ENCODE measurements around a stretch of chr9.

DNA sequence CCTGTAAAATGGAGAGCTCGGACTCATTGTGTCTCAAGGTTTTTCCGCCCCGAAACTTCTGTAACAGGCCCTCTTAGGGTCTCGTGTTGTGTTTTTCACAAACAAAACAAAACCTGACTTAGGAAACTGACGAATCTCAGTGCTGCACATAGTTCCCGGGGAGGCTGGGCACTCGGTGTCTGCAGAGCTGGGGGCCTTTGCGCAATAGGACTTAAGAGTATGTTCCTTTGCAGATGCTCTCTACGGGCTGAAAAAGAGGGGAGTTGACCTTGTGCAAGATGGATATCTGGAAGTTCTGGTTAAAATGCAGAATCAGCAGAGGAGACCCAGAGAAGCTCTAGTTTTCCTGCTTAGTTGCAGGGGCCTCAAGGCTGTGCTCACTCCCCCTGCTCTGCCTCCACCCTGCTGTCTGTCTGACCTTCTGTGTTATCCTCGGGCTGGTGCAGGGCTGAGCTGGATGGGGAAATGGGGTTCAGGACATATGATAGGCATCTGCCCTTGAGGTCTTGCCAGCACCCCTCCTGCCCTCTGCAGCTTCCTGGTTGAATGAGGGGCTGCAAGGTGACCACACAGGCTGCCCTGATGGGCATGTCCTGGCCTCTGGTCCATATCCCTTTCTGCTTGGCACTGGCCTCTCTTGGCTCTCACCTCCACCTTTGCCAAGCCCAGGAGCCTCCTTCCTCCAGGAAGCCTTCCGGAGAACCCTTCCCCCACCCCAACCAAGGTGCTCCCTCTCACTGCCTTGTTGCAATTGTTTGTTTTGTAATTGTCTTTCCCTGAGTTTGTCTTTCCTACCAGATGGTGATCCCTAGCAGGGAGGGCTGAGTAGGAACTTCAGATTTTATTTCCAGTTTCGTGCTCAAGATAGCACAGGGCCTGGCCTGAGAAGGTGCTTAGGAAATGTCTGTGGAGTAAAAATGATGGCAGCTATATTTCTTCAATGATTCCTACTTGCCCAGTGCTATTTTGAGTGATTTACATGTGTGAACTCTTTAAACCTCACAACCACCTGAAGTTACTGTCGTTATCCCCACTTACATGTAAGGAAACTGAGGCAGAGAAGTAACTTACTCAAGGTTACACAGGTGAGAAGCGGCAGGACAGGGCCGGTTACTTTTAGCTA lies 1.3 kb downstream of the TMEM268 start:
- RRBS, result no CpG with 5 or more reads among the region's 15 CpGs

DNA sequence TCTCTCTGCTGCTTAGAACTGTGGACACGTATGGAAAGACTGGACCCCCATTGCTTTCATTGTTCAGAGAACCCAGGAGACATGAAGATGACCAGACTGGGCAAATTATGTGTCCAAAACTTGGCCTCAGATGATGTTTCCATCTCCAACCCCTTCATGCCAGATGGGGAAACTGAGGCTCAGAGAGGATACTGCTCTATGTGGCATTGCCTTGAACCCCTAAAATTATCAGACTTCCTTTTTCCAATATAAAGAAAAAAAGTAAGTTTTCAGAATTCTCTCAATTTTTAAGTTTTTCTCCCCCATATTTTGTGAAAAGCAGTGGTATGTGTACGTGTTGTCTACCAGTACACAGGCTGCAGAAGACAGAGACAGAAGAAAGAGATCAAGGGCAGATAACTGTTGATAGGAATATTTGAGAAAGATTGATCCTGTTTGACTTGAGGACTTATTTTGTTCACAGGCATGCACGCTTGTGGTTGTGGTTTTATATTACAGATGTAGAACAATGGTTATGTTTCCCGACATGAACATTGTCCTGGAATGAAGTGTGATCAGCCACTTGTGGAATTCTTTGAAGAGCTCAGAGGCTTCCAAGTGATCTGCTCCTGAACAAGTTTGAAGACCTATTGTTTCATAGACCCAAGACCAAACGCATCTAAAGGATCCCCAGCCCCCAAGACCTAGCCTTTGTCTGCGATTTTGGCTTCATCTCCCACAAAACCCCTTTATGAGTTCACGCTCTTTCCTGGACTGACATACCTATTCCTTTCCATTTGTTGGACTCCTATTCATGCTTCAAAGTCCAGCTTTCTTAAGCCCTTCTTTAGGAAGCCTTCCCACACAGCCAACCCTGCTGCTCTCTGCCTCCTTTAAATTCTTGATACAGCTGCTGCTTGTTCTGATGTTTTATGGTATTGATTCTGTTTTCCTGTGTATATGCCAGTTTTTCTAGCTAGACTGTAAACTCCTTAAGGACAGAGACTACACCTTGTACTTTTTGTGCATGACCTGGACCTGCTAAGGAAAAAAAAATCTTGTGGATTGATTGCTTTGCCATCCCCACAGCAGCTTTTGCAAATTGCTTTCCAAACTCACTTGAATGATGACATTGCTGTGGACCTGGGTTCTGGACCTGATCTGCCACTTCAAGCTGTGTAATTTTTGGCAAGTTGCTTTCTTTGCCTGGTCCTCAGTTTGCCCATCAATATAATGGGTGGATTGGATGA lies 13.6 kb downstream of the TEX53 start:
- RRBS, result no CpG with 5 or more reads among the region's 7 CpGs

GRCh38 chr9:114955225-114955628 lies 24.8 kb upstream of the TNFSF8 start:
- RRBS, result no CpG with 5 or more reads among the region's 4 CpGs

- RRBS, result no CpG with 5 or more reads among the region's 17 CpGs
Observed at GRCh38 chr9:115035823-115036710, 81.9 kb downstream of the TNC start.

- RRBS, result no CpG with 5 or more reads among the region's 2 CpGs
Observed at GRCh38 chr9:115203088-115203779, 85.3 kb upstream of the TNC start.

DNA sequence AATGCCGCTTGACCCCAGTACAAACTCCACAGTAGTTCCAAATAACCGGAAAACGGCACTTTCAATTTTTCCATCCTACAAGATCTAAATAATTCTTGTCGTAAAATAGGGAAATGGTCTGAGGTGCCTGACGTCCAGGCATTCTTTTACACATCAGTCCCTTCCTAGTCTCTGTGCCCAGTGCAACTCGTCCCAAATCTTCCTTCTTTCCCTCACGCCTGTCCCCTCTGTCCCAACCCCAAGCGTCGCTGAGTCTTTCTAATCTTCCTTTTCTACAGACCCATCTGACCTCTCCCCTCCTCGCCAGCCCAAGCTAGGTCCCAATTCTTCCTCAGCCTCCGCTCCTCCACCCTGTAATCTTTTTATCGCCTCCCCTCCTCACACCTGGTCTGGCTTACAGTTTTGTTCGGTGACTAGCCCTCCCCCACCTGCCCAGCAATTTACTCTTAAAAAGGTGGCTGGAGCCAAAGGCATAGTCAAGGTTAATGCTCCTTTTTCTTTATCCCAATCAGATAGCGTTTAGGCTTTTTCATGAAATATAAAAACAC lies 356.9 kb upstream of the TNC start:
- RRBS, result no CpG with 5 or more reads among the region's 14 CpGs

DNA sequence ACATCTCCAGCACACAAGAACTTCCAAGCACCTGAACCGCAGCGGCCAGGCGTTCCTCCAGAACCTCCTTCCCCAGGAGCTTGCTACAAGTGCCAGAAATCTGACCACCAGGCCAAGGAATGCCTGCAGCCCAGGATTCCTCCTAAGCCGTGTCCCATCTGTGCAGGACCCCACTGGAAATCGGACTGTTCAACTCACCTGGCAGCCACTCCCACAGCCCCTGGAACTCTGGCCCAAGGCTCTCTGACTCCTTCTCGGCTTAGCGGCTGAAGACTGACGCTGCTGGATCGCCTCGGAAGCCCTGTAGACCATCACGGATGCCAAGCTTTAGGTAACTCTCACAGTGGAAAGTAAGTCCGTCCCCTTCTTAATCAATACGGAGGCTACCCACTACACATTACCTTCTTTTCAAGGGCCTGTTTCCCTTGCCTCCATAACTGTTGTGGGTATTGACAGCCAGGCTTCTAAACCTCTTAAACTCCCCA lies 357.6 kb upstream of the TNC start:
- RRBS, result no CpG with 5 or more reads among the region's 13 CpGs

DNA sequence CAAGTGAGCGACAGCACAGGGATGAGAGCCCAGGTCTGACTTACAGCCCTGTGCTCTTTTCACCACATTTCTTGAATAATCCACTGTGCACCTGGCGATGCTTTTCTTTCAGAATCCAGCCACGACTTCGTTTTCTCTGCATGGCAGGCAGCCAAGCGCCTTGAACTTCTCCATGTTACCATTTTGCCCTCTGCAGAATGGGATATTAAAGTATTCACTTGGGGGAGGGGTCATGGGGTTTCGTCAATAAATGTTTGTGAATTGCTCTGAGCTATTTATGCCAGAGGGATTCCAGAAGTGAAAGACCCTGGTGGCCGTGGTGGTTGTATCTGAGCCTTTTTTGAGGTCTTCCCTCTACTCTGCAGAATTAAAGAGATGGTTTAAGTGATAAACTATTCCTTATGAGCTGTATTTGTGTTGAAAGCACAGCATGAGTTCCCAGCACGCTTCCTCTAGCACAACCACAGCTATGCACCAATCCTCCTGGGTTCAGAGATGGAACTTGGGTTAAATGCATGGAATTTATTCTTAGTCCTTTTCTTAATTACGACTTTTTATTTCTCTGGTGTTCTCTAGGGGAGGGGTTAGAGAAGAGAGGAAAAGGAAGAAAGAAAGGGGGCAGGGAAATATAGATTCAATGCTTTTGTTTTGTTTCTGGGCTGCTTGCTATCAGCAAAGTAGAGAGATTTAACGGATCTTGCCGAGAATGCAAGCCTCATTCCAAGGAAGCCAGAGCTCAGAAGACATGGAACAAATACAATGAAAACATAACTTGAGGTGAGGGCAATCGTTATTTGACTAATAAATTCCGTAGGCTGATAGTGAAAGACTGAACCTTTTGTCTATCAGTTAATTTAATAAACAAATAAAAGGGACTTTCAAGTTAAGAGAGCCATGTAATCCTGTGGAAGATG lies 478.3 kb upstream of the TNC start:
- RRBS, result no CpG with 5 or more reads among the region's 13 CpGs

DNA sequence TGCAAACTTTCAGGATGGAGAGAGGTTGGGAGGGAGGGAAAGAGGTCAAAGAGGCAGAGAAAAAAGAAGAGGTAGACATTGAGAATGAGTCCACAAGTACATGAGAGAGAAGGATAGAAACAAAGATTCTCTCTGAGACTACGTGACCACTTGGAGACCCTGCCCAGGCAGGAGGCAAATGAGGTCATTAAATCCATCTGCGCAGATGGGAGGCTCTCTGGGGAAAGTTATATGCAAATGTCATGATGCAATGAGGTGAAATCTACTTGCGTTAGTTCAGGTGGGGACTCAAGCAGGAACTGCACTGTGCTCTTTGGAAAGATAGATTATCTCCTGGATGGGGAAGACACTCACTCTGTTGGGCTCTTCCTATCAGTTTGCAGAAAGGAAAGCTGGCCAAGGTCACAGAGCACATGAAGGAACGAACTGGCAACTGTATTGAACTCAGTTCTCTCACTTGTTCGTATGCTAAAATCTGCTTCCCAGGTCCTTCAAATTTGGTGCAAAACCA lies 241.7 kb downstream of the PAPPA start:
- RRBS, result no CpG with 5 or more reads among the region's 5 CpGs

GRCh38 chr9:116547378-116547783 lies 139.7 kb upstream of the TRIM32 start:
- RRBS, result no CpG with 5 or more reads among the region's 2 CpGs

DNA sequence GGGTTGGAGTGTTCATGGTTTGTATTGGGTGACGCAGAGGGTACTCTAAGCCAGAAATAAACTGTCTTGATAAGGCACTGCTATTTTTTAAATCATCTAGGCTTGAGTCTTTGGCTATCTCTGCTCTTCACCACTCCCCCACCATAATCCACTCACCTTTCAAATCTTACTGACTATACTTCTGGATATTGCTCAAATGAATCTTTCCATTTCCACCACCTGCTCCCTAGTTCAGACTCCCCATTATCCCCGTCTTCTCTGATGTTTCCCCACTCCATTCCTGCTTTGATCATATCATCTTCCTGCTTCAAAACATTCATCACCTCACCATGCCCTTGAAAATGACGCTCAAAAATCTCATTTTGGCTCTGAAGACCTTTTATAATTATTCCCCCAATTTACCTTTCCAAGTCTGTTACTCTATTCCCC lies 8.7 kb downstream of the TRIM32 start:
- RRBS, result no CpG with 5 or more reads among the region's 3 CpGs

GRCh38 chr9:117400248-117400953 lies 14.5 kb downstream of the ASTN2 start:
- RRBS, result no CpG with 5 or more reads among the region's 5 CpGs

DNA sequence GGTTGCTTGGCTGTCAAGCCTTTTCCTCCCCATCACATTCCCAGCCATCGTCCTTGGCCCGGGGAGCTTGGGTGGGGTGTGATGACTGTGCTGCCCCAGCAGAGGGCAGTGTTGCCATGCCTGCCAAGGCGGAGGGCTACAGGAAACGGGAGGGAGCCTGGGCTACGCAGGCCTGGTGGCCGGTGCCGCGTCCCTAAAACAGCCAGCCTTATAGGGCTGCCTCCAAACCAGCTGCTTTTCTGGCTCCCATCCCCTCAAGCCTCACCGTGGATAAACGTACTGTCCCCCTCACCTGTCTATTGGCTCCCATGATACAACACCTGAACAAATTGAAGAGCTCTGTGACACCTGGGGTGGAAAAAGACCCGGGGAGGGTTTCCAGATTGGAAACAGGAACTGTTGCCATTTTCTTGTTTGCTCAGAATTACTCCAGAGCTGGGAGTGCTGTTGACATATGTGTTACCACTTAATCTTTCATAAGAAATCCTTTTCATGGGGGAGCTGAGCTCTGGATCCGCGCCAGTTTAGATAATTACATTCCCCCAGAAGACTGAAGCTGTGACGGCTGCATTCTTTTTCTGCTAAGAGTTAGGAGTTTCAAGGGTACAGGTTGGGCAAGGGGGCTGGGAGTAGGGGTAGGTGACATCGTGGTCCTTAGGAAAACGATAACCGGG lies 72.9 kb upstream of the ASTN2 start:
- RRBS, result no CpG with 5 or more reads among the region's 17 CpGs

GRCh38 chr9:117516514-117517332 lies 101.9 kb upstream of the ASTN2 start:
- RRBS, result no CpG with 5 or more reads among the region's 4 CpGs

DNA sequence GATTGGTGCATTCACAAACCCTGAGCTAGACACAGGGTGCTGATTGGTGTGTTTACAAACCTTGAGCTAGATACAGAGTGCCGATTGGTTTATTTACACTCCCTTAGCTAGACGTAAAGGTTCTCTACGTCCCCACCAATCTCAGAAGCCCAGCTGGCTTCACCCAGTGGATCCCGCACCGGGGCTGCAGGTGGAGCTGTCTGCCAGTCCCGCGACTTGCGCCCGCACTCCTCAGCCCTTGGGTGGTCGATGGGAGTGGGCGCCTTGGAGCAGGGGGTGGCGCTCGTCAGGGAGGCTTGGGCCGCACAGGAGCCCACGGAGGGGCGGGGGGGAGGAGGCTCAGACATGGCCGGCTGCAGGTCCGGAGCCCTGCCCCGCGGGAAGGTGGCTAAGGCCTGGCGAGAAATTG lies 61.7 kb upstream of the TLR4 start:
- RRBS, result no CpG with 5 or more reads among the region's 21 CpGs

DNA sequence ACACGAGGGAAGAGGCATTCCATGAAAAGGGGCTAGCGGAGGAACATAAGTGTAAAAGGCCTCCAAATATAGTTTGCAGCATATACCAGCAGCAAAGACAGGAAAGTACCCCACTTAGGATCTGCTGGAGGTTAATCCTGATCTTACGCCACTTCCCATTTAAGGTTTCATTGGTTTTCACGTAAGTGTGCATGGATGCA lies 59.7 kb upstream of the TLR4 start:
- RRBS, result no CpG with 5 or more reads among the region's 4 CpGs

DNA sequence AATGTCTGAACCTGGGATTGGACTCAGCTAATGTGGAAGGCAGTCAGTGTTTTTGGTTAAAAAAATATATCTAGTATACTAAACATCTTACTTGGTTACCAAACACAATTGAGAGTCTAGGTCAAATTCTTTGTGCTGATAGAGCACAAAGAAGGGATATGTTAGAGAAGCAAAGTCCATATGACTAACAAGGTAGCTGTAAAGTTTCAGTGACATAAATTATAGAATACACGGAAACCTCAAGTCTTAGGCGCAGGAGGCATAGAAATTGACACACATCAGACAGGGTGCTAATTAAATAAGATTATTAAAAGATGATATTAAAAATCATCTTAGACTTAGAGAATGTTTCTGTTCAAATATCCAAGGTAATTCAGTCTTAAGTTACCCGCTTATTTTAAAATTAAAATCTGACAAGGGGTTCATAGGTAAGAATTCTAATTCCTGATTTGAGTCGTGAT lies 718.4 kb downstream of the TLR4 start:
- RRBS, result no CpG with 5 or more reads among the region's 4 CpGs

DNA sequence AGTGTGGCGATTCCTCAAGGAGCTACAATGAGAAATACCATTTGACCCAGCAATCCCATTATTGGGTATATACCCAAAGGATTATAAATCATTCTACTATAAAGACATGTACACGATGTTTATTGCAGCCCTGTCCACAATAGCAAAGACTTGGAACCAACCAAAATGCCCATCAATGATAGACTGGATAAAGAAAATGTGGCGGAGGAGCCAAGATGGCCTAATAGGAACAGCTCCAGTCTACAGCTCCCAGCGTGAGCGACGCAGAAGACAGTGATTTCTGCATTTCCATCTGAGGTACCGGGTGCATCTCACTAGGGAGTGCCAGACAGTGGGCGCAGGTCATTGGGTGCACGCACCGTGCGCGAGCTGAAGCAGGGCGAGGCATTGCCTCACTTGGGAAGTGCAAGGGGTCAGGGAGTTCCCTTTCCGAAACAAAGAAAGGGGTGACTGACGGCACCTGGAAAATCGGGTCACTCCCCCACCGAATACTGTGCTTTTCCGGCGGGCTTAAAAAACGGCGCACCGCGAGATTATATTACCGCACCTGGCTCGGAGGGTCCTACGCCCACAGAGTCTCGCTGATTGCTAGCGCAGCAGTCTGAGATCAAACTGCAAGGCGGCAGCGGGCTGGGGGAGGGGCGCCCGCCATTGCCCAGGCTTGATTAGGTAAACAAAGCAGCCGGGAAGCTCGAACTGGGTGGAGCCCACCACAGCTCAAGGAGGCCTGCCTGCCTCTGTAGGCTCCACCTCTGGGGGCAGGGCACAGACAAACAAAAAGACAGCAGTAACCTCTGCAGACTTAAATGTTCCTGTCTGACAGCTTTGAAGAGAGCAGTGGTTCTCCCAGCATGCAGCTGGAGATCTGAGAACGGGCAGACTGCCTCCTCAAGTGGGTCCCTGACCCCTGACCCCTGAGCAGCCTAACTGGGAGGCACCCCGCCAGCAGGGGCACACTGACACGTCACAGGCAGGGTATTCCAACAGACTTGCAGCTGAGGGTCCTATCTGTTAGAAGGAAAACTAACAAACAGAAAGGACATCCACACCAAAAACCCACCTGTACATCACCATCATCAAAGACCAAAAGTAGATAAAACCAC lies 200.0 kb downstream of the BRINP1 start:
- RRBS, result no CpG with 5 or more reads among the region's 37 CpGs

- RRBS, result no CpG with 5 or more reads among the region's 6 CpGs
Observed at GRCh38 chr9:120463961-120464674, 115.8 kb downstream of the CDK5RAP2 start.

Data from choroid plexus epithelial cell (primary cell).